H7 (cell line): Measurements from ENCODE around the gene APP.

- RAMPAGE, long total RNA = no peak
Measured at GRCh38 chr21:23886835-23887269, 1720.4 kb downstream of the MRPL39 start.

DNA sequence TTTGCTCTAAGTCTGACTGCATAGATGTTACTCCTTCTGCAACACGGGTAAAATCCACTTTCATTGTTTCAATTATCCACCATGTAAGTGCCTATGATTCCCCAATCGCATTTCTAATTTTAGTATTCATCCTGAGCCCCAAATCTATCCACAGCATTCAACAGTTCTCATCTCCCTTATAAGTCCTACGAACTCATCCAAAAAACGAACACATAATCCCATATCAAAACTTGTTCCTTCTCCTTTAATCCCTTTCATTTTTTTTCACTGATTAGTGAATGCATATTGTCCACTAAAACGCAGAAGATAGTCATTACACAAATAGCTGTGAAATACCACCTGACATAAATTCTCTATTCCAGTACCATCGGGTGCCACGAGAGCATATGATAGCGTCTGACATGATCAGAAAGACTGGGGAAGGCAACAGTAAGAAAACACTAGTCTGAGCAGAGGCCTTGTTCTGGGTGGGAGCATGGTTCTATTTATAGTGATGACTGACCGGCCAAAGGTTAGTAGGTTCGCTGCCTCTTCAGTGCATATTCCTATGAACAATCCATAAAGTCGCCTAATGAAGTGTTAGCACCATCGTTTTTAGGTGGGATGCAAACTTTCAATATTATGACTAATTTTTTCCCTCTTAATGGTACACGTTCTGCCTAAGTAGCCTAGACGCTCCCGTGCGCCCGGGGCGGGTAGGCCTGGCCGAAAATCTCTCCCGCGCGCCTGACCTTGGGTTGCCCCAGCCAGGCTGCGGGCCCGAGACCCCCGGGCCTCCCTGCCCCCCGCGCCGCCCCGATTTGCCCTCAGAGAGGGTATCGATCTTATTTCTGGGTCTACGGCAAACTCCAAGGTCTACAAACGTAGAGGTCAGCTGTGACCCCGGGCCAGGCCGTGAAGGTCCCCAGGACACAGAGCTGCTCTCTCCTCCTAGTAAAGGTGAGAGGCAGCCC lies 597 bp downstream of the ATP5PF start:
- RAMPAGE, long total RNA = no peak

DNA sequence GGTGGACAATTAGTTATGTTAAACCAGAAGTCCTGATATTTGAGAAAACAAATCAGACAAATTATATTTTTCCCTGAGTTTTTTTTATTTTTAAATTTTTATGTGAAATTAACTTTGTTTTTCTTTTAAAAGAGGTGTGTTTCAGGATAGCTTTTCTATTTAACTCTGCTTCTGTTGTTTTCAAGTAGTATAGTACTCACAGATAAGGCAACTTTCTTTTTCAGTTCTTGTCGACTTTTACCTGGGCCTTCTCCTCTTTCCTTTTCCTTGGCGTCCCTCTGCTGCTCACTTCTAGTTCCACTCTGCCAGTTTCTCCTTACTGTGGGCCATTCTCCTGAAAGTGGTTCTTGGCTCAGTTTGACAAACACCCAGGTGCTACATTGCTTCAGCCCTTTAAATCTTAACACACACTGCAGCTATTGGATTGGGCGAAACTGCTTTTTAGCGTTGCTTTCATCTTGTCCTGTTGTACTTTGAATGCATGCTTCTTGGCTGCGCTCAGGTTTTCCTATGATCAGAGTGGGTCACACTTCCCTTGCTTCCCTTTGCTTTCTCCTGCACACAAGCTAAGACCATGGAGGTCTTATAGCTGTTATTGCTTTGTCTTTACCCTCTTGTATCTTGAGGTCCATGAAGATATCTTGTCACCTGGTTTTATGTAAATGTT lies 21.5 kb downstream of the GABPA start:
- RAMPAGE, long total RNA = no peak

DNA sequence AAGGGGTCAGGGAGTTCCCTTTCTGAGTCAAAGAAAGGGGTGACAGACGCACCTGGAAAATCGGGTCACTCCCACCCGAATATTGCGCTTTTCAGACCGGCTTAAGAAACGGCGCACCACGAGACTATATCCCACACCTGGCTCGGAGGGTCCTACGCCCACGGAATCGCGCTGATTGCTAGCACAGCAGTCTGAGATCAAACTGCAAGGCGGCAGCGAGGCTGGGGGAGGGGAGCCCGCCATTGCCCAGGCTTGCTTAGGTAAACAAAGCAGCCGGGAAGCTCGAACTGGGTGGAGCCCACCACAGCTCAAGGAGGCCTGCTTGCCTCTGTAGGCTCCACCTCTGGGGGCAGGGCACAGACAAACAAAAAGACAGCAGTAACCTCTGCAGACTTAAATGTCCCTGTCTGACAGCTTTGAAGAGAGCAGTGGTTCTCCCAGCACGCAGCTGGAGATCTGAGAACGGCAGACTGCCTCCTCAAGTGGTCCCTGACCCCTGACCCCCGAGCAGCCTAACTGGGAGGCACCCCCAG lies 183.9 kb downstream of the GABPA start:
- RAMPAGE, long total RNA = no peak

DNA sequence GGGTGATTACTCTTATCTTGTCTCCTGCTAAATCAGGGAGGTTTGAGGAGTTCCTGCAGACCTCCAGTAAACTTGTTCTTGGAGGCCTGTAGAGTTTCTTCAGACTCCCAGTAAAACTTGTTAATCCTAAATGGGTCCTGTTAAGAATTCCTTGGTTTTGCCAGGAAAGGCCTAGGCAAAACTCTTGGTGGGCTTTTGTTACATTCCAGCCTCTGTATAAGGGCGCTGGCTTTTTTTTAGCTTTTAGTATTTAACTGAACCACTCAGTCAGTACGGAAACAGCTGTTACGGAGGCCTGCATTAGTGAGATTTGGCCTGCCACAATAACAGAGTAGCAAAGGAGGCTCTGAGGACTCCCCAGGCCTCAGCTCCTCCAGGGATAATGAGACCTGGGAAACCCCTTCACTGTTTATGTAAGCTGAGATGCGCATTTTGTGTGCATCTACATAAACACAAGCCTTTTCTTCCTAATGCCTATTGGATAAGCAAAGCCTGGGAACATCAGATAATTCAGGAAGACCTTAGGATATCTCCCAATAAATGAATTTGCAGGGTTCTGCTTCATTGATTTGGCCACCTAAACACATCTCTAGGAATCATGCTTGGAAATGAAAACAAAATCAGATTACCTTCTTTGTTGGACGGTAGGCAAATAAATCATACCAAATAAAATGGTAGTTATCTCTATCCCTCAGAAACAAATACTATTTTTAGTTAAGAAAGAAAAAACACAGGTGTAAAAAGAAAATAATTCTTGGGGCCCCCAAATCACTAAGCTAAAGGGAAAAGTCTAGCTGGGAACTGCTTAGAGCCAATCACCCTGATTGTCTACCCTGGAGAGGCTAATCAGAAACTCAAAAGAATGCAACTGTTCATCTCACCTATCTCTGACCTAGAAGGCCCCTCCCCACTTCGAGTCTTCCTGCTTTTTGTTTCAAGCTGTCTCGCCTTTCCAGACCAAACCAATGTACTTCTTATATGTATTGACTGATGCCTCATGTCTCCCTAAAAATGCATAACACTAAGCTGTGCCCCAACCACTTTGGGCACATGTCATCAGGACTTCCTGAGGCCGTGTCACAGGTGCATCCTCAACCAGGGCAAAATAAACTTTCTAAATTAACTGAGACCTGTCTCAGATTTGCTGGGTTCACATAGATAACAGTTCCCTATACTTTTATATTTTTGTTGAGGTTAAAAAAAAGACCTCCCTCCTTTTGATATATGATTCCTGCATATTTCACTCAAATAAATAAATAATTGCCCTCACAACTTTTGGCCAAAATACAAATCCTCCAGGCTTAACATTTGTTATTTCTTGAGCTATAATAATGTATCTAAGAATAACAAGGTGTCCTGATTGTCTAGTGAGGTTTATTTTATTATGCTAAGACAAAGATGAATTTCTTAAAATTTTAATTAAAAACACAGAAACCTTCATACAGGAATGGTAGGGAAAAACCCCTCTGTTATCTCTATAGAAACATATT lies 209.7 kb downstream of the APP start:
- RAMPAGE, long total RNA = no peak

DNA sequence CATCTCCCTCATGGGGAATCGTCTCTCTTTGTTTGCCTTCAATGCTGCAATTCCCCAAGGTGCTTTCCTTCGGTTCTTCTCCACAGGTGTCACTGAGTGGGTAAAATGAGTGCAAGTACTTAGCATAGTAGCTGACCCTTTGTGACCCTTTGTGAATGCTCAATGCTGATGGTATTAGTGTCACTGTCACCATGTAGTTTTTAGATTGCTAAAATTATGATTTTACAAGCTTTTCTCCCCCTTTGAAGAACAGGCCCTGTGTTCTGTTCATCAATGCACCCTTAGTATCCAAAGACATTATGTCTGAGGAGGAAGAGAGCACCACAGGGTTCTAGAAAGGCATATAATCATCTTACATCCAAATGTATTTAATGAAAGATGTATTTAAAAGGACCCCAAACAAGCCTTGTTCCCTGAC lies 63.0 kb downstream of the APP start:
- RAMPAGE, long total RNA = no peak

GRCh38 chr21:26111947-26112229 lies 58.7 kb downstream of the APP start:
- RAMPAGE, long total RNA = no peak

DNA sequence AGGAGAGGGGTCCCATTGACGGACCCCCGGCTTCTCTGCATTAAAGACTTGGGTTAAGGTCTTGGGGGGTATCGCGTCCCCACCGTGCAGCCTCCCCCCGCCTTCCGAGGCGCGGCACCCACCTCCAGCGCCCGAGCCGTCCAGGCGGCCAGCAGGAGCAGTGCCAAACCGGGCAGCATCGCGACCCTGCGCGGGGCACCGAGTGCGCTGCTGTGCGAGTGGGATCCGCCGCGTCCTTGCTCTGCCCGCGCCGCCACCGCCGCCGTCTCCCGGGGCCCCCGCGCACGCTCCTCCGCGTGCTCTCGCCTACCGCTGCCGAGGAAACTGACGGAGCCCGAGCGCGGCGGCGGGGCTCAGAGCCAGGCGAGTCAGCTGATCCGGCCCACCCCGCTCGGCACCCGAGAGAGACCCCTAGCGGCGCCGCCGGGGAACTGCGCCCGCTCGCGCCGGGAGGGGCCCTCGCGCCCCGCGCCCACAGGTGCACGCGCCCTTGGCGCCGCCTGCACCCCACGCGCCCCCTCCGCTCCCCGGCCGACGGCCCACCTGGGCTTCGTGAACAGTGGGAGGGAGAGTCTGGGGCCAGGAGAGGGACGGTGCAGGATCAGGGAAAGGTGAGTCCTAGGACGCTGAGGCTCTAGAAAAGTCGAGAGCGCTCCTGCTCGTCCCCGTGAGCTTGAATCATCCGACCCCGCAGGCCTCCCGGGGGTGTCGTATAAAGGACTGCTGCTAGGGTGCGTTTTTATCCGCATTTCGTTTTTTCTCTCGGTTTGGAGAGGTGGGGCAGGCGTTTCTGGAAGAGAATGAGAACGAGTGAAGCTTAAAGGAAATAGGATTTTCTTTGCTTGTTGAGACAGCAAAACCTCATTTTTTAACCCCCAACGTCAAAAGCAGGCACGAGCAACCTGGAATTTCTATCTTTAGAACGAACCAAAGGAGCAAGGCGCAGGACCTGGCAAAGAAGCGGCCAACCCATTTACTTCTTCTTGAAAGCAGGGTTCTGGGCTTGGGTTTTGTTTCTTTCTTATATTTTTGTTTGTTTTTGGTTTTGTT lies at the start of gene APP:
APP (minus strand) TSS at position 329 of the 1,050 bp plus-strand sequence.
- RAMPAGE, long total RNA = no peak

- RAMPAGE, long total RNA = no peak
Measured at GRCh38 chr21:26555590-26556043, 17.5 kb downstream of the CYYR1 start.

DNA sequence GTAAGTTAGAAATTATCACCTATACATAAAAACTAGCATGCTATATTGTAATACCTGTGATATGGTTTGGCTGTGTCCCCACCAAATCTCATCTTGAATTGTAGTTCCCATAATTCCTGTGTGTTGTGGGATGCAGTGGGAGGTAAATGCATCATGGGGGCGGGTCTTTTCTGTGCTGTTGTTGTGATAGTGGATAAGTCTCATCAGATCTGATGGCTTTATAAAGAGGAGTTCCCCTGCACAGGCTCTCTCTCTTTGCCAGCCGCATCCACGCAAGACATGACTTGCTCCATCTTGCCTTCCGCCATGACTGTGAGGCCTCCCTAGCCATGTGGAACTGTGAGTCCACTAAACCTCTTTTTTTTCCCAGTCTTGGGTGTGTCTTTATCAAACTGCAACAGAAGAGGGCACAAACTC lies 10.3 kb downstream of the ADAMTS1 start:
- RAMPAGE, long total RNA = no peak

DNA sequence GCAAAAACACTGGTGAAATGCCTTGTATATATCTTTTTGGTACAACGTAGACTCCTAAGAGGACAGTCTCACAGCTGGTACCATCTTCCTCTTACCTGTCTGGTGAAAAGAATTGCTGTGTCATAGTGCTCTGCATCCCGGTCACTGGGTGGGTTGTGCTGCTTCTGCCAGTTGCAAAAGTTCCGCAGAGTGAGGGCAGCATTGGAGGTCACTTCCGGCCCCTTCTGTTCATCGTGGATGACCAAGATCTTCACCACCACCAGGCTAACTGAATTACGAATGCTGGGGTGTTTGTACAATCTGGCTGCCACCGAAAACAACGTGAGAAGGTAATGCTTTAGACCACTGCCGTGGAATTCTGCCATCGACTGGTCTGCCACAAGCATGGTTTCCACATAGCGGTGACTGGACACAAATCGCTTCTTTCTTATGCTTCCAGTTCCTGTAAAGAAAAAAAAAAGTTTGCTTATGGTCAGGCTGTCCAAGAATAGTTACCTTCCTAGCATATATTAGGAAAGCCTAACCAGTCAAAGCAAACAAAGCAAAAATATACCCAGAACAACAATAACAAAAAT lies 2.9 kb downstream of the ADAMTS1 start:
- RAMPAGE, long total RNA = no peak

- RAMPAGE, long total RNA = no peak
Measured at GRCh38 chr21:26846399-26846964, 1.3 kb upstream of the ADAMTS1 start.

GRCh38 chr21:27024377-27024807 lies 57.5 kb upstream of the ADAMTS5 start:
- RAMPAGE, long total RNA = no peak

- RAMPAGE, long total RNA = no peak
Measured at GRCh38 chr21:27036651-27037141, 69.8 kb upstream of the ADAMTS5 start.

DNA sequence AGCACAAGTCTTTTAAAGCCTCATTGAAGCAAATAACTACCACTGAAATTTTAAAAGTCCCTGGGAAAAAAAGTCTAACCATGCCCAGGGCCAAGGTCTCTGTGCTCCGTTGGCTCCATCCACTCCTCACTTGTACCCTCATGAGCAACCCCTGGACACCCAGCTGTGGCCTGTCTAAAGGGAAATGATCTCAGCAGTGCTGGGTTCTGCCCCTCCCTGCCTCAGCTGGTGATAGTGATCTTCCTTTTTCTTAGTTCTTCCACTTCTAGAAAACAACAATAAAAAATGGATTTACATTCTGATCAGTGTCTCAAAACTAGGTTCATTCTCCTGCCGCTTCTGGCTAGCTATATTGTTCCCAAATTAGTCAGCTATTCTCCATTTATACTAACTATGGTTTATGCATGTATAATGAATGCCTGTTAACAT lies 423.5 kb upstream of the ADAMTS5 start:
- RAMPAGE, long total RNA = no peak

GRCh38 chr21:27423011-27423535 lies 456.2 kb upstream of the ADAMTS5 start:
- RAMPAGE, long total RNA = no peak

DNA sequence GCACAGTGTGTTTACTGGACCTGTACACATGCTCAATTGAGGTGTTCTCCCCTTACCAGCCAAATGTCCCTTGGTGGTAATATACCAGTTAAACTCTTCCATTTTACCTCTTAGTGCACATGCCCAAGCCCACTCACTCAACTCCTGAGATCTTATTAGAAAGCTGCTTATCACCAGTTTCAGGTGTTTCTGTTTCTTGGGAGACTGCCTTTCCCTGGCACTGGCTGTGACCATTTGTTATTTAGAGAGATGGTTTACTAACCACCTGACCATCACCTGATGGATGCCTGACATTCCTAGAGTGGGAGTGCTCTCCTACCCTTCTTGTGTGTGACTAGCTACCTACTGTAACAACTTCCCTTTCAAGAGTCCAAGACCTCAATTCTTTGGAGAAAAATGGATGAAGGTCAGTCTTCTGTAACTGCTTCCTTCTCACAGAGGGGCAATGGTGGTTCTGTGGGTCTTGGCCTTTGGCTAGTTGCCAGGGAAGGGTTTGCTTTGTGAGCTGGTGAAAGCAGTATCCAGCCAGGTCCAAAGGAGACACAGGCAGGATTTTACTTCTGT lies 755.2 kb upstream of the ADAMTS5 start:
- RAMPAGE, long total RNA = no peak

- RAMPAGE, long total RNA = no peak
Measured at GRCh38 chr21:27813747-27814136, 846.9 kb upstream of the ADAMTS5 start.

DNA sequence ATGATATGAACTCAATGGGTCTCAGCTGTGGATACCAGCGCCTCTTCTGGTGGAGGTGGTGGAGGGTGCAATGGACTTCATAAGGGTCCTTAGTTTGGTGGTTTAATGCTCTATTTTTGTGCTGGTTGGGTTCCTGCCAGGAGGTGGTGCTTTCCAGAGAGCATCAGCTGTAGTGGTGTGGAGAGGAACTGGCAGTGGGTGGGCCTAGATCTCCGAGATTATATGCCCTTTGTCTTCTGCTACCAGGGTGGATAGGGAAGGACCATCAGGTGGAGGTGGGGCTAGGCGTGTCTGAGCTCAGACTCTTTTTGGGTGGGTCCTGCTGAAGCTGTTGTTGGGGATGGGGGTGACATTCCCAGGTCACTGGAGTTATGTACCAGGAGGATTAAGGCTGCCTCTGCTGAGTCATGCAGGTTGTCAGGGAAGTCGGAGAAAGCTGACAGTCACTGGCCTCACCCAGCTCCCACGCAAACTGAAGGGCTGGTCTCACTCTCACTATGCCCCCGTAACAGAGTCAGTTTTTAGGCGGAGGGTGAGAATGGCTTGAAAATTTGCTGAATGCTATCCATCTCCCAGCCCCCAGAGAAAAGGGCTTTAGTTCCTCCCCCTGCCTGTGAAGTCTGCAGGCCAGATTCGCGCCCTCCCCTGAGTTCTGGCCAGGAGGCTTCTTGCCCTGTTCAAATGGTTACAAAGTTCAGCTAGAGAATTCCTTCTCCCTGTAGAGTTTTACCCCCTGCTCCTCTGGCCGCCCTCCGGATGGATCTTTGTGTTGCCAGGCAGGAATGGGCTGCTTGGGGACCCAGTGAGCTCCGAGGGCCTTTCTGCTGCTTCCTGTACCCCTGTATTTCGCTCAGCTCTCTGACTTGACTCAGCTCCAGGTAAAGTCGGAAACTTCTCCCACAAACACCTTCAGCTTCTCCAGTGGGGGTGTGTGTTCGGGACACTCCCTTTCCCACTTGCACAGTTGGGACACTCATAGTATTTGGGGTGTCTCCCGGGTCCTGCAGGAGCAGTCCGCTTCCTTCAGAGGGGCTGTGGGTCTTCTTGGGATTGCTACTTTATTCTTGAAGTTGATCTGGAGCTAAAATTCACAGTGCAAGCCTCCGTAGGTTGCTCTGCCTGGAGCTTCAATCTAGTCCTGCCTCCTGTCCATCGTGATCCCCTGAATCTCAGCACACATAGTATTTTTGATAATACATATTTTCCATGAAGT lies 795.1 kb downstream of the N6AMT1 start:
- RAMPAGE, long total RNA = no peak

DNA sequence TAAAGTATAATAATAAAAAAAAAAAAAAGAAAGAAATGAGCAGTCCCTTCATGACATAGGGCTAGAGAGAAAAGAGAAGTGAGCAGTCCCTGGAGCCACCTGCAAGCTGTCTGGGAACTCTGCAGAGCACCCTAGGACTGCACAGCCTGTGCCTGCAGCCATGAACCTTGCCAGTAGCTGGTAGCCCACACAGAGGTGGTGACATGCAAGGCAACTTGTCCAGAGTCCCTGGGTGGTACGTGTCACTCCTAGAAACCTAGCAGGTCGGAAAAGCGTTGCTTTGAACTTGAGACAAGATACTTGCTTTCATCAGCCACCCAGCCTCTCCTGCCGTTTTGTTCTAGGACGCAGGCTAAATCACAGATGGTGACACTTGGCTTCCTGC lies 153.4 kb downstream of the N6AMT1 start:
- RAMPAGE, long total RNA = no peak